ENCODE measurements around a stretch of chr3.

GRCh38 chr3:33143172-33144185 lies 29.7 kb downstream of the CRTAP start:
- PRO-cap = no peak

GRCh38 chr3:33389620-33390524 lies 50.3 kb downstream of the UBP1 start:
- PRO-cap = no peak

DNA sequence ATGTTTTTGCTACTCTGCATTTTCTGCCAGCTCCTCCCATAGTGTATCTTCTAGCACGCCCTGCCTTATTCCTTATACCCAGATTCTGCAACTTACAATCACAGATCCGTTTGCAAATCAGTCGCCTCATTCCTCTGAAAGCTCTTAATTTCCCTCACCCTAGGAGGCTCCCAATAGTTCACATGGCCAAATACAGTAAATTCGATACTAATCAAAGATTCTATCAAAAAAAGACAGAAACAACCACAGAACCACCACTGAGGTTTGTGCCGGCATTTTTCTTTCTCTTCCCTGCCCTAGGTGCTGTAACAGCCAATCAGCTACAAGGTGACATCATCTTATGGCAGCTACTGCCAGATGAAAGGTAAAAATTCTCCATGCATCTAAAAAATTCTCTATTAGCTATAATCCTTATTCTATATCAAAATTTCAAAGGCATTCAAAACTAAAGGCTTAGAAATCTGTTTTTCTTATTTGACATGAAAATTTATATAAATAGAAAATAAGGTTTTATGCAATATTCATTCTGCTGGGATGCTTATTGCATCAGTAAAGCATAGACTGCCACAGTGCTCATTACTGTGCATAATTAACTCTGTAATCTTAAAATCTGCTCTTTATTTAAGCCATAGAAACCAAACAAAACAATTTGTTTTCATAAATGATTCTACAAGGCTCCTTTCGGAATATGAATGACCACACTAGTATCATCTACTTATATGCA lies 72.7 kb downstream of the CLASP2 start:
- PRO-cap = unidirectional peak, minus-strand start at position 289 of the sequence

DNA sequence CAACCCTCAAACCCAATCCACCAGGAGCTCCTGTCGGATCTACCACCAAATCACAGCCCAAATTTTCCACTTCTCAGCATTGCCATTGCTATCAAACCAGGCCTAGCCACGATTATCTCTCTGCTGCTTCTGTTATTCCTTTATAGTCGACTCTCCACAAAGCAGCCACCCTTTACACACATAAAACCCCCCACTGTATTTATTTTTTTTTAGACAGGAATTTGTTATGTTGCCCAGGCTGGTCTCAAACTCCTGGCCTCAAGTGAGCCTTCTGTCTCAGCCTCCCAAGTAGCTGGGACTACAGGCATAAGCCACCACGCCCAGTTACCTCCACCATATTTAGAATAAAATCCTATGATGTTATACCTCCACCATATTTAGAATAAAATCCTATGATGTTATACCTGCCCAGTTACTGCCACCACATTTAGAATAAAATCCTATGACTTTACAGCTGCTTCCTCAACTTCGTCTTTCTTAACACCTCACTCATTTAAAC lies 3.5 kb downstream of the CLASP2 start:
- PRO-cap = no peak

- PRO-cap = no peak
These were observed 783.3 kb upstream of the ARPP21 start for GRCh38 chr3:34856018-34856349.

DNA sequence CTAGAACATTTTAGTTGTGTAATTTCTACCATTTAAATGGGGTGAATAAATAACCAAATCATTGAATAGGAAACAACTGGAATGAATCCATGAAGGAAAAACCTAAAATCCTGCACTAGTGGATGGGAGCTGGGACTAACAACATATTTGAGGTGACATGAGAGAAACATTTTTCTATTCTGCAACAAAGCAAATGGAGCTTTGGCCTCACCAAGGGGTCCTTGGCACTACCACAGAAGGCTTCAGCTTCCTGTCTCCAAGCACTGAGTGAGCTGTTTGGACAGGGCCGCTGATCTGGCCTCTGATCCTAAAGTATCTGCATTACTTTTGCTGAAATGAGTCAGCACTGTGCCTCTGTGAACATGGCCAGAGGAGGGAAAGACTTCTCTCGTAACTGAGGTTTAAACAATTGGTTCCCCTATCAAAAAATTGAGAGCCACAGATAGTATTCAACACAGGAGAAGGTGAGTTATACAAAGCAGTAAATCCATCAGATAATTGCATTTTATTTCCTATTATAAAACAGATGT lies 9.0 kb downstream of the ARPP21 start:
- PRO-cap = no peak

- PRO-cap = no peak
These were observed 120.8 kb downstream of the ARPP21 start for GRCh38 chr3:35760010-35760705.

- PRO-cap = no peak
These were observed 22.9 kb upstream of the DCLK3 start for GRCh38 chr3:36787172-36787657.

GRCh38 chr3:36905348-36905603 lies 39.6 kb downstream of the TRANK1 start:
- PRO-cap = unidirectional peak, plus-strand start at chr3:36905409

- PRO-cap = no peak
These were observed 38.2 kb downstream of the TRANK1 start for GRCh38 chr3:36906496-36907121.

DNA sequence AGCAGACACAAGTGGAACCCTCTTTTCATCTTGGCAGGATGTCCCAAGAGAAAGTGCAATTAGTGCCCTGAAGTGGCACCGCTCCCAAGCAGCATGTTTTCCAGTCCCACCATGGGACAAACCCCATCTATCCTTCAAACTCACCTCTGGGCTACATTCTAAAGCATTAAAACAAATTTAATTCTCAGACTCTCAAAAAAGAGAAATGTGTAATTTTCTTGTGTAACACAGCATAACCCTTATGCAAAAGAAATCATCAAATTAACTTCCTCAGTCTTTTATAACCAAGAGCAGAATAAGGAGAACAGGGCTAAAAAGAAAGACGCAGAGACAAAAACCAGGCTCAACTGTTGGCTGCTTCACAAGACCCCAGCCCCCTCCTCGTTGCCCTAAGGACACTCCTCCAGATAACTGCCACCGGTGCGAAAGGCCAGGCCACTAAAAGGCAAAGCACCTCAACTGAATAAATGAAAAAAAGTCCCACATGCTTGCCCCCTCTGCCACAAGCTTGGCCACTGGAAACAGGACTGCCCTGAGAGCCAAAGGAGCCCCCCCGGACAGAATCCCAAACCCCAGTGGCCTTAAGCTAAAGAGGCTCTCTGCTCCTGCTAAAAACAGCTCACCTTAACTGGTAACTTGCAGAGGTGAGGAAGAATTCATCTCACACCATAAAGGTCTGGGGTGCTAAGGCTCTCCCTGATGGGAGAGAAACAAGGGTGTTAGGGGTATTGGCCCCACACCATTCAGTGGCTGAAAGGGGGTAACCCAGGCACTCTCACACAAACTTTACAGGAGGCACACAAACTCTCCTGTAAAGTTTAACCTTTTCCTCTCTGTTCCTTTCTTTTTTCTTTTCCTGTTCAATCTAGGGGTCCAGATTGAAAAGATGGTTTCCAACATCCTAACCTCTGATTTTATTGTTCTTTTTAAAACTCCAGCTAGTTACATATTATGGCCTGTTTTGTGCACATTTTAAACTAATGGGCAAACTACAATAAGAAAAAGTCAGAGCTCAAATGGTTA lies 20.2 kb downstream of the TRANK1 start:
- PRO-cap = no peak

DNA sequence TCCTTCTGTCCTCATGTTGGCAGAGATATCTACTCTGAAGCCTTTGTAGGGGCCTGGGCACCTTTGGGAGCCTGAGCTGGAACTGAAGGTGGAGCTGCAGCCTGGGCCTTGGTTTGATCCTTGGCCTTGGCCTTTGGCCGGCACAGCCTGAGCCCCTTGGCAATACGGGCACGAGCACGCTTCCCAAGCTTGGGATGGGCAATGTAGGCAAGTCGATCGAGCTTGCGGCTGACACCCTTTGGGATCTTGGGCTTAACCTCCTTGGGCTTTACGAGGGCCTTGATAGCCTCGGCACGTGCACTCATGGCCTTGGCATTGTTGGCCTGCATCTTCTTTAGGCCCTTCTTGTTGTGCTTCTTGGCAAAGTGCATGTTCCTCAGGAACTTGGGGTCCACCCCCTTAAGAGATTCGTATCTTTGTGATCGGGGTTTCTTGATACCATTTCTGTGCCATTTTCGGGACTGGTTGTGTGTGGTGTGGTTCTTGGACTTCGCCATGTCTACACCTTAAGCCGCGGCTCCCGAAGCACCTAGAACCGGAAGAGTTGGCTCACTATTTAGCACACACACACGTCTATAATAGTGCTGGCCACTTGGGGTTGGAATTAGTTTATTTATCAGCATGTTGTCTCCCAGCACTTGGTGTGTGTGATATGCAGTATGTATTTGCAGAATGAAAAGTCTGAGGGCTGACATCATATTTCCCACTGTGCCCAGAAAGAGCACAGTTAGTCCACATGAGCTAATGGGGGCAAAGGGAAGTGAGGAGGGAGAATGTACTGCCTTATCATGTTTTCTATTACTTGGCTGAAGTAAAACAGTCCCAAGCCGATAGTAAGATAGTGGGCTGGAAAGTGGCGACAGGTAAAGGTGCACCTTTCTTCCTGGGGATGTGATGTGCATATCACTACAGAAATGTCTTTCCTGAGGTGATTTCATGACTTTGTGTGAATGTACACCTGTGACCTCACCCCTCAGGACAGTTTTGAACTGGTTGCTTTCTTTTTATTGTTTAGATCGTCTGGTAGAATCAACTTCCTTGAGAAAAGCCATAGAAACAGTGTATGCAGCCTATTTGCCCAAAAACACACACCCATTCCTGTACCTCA lies 23.5 kb downstream of the MLH1 start:
- PRO-cap = no peak

GRCh38 chr3:37031211-37031607 lies 37.9 kb downstream of the MLH1 start:
- PRO-cap = no peak

DNA sequence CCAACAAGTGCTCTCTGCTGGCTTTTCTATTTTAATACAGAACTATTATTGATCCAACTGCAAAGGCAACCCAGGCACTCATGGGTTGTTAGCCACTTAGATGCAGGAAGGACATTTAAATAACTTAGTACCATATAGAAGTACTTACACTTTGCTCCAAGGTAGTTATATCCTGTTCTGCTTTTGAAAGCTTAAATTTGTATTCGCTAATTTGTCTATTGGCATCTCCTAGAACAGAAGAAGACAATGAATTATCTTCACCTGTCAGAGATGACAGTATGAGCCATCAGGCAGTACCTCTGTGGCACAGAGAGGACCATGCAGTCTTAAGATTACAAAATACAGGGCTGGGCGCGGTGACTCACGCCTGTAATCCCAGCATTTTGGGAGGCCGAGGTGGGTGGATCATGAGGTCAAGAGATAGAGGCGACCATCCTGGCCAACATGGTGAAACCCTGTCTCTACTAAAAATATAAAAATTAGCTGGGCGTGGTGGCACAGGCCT lies 61.7 kb downstream of the MLH1 start:
- PRO-cap = no peak

GRCh38 chr3:37063471-37063991 lies 70.2 kb downstream of the MLH1 start:
- PRO-cap = no peak

DNA sequence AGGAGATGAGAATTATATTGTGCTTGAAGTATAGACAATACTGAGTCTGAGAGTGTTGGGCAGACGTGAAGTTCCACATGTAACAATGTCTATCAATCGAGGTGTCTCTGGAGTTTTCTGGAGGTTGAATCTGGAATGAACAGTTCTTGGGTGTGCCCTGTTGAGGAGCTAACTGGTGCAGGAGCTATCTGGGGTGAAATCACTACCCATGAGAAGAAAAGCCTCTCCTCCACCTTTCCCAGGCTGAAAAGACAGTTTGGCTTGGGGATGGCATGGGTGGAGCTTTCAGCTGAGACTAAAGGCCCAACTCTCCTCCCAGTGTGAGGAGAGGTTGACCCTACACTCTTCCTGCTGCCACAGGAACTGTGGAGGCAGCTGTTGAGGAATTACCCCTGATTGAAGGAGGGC lies 14.4 kb upstream of the GOLGA4 start:
- PRO-cap = no peak

DNA sequence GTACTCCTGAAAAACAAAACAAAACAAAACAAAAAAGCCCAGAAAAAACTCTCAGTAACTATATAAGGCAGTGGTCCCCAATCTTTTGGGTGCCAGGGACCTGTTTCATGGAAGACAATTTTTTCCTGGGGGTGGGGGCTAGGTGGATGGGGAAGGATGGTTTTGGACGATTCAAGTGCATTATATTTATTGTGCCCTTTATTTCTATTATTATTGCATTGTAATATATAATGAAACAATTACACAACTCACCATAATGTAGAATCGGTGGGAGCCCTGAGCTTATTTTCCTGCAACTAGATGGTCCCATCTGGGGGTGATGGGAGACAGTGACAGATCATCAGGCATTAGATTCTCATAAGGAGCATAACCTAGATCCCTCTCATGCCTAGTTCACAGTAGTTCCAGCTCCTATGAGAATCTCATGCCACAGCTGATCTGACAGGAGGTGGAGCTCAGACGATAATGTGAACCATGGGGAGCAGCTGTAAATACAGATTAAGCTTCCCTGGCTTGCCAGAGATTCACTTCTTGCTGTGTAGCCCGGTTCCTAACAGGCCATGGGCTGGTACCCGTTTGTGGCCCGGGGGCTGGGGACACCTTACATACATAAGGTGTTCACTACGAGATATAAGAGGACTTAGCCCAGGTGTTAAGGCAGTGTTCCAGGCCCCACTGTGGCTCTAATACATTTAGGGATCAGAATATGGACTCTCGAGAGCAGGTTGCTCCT lies 1.3 kb upstream of the GOLGA4 start:
- PRO-cap = no peak

GRCh38 chr3:37299217-37299535 lies 56.1 kb downstream of the GOLGA4 start:
- PRO-cap = no peak

DNA sequence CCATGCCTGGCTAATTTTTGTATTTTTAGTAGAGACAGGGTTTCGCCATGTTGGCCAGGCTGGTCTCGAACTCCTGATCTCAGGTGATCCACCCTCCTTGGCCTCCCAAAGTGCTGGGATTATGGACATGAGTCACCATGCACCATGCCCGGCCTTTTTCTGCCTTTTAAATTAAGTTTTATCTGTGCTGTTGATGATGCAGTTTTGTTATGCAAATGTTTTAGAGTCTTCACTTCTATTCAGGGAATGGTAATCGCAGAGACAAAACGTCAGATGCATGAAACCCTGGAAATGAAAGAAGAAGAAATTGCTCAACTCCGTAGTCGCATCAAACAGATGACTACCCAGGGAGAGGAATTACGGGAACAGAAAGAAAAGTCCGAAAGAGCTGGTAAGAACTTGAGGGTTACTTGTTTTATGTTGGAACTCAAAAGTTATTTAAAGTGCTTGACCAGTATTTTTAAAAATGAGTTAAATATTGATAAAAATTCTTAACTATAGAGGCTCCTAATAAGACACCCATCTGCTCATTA lies 58.9 kb downstream of the GOLGA4 start:
- PRO-cap = no peak

DNA sequence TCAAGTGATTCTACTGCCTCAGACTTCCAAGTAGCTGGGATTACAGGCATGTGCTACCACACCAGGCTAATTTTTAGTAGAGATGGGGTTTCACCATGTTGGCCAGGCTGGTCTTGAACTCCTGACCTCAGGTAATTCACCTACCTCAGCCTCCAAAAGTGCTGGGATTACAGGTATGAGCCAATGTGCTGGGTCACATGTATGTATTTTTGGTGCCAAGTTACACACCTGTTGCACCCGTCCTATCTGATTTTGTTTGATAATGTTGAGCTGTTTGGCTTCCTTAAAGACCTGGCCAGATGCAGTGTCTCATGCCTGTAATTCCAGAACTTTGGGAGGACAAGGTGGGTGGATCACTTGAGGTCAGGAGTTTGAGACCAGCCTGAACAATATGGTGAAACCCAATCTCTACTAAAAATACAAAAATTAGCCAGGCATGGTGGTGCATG lies 71.0 kb downstream of the GOLGA4 start:
- PRO-cap = no peak

All from rectum (tissue), 1 donor.